Subcutaneous preadipocyte (primary cell): ENCODE measurements around a stretch of chr6.

GRCh38 chr6:4333854-4334507, 198.6 kb upstream of the ECI2 start:
- CAGE, long polyA plus RNA: no peak

- CAGE, long polyA plus RNA: no peak
Measured at GRCh38 chr6:4334516-4334982, 199.2 kb upstream of the ECI2 start.

- CAGE, long polyA plus RNA: no peak
Measured at GRCh38 chr6:4606863-4607916, 169.0 kb upstream of the CDYL start.

- CAGE, long polyA plus RNA: no peak
Measured at GRCh38 chr6:4610344-4610913, 165.8 kb upstream of the CDYL start.

GRCh38 chr6:4724662-4725286, 51.4 kb upstream of the CDYL start:
- CAGE, long polyA plus RNA: no peak

DNA sequence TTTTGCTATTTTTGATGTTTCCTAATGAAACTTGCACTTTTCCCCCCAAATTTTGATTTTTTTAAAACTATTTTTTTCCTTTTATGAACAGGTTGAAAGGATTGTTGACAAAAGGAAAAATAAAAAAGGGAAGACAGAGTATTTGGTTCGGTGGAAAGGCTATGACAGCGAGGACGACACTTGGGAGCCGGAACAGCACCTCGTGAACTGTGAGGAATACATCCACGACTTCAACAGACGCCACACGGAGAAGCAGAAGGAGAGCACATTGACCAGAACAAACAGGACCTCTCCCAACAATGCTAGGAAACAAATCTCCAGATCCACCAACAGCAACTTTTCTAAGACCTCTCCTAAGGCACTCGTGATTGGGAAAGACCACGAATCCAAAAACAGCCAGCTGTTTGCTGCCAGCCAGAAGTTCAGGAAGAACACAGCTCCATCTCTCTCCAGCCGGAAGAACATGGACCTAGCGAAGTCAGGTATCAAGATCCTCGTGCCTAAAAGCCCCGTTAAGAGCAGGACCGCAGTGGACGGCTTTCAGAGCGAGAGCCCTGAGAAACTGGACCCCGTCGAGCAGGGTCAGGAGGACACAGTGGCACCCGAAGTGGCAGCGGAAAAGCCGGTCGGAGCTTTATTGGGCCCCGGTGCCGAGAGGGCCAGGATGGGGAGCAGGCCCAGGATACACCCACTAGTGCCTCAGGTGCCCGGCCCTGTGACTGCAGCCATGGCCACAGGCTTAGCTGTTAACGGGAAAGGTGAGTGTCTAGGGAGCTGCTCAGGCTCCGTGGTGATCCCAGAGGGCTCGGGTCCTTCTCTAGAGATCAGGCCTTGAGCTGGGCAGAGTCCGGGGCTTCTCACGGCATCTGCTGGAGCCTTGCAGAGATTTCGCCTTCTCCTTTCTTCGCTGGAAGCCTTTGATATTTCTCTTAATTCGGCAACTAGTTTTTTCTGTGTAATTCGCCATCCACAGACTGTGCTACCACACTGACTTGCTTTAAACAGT, 111.9 kb downstream of the RPP40 start:
- CAGE, long polyA plus RNA: no peak

DNA sequence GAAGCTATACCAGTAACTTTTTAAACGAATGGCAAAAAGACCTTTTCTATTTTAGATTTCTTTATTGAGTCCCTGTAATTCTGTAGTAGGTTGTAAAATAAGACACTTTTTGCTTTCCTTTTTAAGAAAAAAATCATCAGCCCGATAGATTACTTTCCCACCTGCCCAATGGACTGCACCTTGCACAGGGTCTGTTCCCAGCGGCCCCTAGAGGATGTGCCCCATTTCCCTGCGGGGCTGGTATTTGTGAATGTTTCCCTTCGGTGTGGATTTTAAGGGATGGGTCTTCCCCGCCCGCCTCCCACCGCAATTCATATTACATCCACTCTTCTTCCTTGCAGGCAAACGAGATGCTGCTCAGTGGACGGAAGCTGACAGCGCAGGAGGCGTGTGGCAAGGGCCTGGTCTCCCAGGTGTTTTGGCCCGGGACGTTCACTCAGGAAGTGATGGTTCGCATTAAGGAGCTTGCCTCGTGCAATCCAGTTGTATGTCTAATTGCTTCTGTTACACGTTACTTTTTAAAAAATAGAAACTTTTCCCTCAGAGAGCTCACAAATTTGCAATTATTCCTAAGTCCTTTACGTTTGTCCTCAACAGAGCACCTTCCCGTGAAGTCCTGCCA, 51.8 kb downstream of the RPP40 start:
- CAGE, long polyA plus RNA: no peak

- CAGE, long polyA plus RNA: no peak
Measured at GRCh38 chr6:4953440-4954204, 50.2 kb downstream of the RPP40 start.

DNA sequence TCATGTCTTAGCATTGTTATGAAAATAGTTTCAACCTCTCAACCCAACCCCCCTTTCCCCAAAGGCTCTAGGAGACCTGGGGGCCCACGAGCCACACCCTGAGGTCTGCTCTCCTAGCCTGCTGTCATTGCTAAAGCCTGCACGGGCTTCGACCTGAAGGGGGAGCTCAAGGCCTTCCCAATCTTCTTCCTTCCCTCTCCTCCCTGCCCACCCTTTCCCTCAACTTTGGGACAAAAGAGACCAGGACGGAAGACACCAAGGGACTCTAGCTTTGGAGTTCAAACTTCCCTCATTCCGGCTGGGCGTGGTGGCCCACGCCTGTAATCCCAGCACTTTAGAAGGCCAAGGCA, 28.0 kb upstream of the PPP1R3G start:
- CAGE, long polyA plus RNA: no peak

GRCh38 chr6:5174087-5174686, 86.6 kb downstream of the LYRM4 start:
- CAGE, long polyA plus RNA: no peak

DNA sequence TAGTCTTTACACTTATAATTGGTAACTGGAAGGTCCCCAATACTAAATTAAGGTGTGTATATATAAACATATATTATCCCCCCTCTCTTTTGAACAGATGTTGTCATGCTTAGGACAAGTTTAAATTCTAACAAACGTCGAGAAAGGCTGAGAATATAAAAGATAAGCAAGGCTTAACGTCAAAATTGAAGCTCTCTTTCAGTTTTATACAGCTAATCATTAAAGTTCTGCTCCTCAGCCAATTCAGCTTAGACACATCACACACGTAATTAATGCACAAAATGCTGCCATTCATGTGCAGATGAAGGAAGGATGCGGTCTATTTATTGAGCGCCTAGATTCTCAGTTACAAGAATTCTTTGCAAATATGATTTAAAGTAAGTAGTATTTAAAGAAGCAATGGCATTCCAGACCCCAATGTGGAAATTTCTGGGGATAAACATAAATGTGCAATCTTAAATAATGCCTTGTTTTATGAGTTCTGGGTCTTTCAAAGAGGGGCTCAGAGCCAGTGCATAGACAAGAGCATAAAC, 86.0 kb downstream of the LYRM4 start:
- CAGE, long polyA plus RNA: no peak

DNA sequence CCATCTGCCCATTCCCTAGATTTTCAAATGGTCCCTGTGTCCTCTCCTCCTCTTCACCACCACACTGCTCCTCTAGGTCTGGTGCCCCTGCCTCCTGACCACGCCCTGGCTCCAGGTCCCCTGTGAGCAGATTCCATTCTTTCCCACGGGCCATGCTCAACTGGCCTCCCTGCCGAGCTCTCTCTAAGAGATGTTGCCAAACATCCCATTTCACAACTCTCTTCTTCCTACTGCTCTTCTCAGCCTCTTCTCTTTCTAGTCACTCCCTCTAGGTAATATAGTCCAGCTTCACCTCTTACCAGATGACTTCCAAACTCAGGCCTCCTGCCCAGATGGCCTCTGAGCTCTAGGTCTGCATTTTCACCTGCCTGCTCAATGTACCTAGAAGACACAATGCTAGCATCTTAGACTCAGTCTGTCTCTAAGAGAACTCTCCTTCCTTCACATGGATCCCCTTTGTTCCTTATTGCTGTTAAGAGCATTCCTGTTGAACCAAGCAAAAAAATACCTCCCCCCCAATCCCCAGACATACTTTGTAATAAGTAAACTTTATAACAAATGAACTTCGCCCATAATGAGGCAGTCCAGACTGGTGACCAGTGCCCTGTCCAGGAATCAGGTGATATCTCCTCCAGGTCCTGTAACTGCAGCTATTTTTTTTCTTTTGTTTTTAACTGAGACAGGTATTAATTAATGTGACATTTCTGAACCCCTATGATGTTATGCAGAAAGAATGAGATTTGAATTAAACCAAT, 79.1 kb downstream of the LYRM4 start:
- CAGE, long polyA plus RNA: no peak

GRCh38 chr6:5261856-5262209, 520 bp downstream of the FARS2 start:
- CAGE, long polyA plus RNA: no peak

- CAGE, long polyA plus RNA: no peak
Measured at GRCh38 chr6:5506935-5507681, 245.8 kb downstream of the FARS2 start.

DNA sequence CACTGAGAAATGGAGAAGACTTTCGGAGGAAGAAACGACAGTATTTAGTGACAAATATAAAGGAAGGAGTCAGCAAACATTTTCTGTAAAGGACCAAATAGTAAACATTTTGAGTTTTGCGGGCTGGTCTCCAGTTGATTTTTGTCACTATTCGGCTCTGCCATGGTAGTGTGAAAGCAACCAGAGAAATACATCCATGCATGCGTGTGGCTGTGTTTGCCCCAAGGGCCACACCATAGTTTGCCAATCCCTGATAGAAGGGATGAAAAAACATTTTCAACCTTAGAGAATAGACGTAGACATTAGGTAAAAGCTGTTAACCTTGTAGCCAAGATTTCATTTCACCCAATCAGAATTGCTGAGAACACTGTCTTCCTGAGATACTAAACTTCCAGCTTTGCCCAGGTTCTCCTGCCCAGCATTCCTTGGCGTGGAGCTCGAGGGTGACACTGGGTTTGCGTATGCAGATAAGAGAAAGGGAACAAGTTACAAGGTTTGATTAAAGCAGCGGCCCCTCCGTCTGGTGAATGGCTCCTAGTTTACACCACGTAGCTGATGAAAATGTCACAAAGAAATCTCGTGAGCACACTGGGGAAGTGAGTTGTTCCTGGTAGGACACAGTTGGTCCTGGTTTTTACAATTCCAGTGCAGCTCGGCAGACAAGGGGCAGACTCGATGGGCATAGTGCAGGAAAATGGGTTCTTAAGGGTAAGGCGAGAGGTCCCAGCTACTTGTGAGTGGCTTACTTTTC, 247.7 kb downstream of the FARS2 start:
- CAGE, long polyA plus RNA: no peak

GRCh38 chr6:5660429-5661754, 345.8 kb downstream of the NRN1 start:
- CAGE, long polyA plus RNA: no peak

- CAGE, long polyA plus RNA: no peak
Measured at GRCh38 chr6:5866532-5867196, 140.1 kb downstream of the NRN1 start.

DNA sequence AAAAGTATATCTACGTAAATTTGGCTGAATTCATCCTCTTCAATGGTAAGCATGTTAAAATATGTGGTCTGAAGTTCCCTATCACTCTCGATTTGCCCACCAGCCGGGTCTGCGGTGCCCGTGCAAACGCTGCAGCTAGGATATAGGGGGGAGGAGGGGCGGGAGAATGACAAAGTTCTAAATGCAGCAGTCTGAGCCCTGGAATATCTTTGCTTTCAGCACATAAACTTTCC, 756 bp downstream of the NRN1 start:
- CAGE, long polyA plus RNA: no peak

GRCh38 chr6:6008340-6009498, 2.0 kb upstream of the NRN1 start:
- CAGE, long polyA plus RNA: no peak

GRCh38 chr6:6592838-6593382, 4.4 kb downstream of the LY86 start:
- CAGE, long polyA plus RNA: no peak